Mesangial cell (primary cell): Measurements from ENCODE around the genes NAA20 and NKX2-2.

- RAMPAGE, long total RNA, result no peak
Observed at GRCh38 chr20:19757155-19757346, 1.0 kb upstream of the RIN2 start.

GRCh38 chr20:19885786-19886947 is 128.1 kb downstream of the RIN2 start:
- RAMPAGE, long total RNA, result no peak

DNA sequence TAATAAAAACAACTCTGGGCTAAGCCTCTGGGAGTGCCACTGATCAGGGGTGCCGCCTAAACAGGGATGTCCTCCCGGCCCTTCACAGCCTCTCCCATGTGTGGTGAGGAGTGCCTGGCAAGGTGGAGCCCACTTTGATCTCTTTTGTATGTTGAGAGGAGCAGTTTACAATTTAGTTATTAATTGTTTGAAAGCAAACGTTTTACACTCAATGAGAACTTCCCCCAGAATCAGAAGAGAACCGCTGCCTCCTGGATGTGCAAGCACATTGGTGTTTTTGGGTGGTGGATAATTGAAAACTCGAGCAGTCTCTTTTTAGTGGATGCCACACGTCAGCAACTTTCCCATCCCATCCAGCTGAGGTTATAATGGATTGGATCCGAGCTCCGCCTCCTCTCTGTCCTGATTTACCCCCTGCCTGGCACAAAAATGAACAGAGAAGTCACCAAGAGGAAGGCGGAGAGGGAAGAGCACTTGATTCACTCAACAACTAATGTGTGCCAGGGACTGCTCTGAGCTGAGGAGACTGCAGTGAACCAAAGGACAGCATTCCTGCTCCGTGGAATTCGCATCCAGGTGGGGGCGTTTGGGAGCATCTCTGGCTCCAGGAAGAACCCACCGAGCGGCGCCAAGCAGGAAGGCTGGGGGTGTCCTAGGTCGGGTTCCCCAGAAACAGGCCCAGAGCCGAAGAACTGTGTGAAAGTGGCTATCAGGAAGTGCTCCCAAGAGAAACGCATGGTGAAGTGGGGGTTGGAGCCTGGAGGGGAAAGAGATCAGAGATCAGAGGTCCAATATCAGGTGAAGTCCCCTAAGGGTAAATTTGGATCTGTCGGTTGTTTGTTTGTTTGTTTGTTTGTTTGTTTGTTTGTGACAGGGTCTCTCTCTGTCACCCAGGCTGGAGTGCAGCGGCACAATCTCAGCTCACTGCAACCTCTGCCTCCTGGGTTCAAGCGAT is 95.9 kb upstream of the NAA20 start:
- RAMPAGE, long total RNA, result no peak

- RAMPAGE, long total RNA, result start-site peak on the plus strand at chr20:20017318-20017388, 622 reads
Observed at GRCh38 chr20:20016727-20018002, at the start of gene NAA20. NAA20 (plus strand) TSS chr20:20017362.

- RAMPAGE, long total RNA, result no peak
Observed at GRCh38 chr20:20018938-20019591, 1.9 kb downstream of the NAA20 start.

DNA sequence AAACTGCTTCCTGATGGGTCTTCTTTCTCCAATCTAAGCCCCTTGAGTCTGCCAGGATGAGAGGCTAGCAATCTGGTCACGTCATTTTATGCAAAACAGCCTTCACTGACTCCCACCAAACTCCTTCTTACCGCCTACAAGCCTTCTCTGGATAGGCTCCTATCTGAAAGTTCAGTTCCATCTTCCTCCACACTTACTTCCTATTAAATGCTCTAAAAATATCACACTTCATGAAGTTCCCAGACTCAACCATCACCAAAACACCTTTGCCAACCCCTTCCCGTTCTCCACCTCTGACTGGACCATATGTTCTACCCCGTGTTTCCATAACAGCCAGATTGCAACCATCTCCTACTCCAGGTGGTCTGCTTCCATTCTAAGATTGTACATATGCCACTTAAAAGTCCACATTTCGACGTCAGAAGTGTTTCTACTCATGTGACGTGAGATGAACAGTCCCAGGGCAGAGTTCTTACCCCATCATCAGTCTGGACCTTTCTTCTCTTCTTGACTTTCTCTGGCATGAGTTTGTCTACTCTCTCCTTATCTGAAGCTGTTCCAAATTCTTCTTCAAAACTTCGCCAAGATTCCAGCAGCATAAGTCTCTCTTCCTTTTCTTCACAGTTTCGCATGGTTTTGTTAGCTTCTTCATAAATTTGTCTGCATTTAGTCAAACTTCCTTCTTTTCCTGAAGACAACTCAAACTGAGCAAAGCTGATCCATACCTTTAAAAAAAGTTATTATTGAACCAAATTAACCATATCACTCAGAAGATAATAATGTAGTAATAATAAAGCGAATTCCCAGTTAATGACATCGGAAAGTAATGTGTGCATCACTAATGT is 15.2 kb downstream of the CRNKL1 start:
- RAMPAGE, long total RNA, result no peak

GRCh38 chr20:20073634-20074649 is 21.6 kb downstream of the CFAP61 start:
- RAMPAGE, long total RNA, result no peak

DNA sequence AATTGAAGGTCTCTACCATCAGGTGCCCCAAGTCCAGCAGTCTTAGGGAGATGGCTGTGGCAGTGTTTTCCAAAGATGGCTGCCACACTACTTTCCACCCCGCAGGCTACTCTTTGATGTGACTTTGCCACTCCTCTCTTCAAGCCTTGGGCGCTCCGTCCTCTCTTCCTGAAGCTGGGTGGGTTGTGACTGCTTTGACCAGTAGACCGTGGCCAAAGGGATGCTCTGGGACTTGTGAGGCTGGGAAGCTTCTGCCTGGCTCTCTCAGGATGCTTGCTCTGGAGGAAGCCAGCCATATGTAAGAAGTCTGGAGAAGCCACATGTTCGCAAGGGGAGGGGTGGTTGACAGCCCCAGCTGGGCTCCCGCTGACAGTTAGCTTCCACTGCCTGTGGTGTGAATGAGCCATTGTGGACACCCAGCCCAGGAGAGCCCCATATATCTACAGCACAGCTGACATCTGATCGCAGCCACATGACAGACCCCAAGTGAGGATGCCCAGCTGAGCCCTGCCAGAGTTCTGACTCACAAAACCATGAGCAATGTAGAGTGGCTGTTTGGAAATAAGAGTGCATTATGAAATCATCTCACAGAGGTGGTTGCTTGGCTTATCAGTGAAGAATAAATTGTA is 23.8 kb downstream of the CFAP61 start:
- RAMPAGE, long total RNA, result no peak

DNA sequence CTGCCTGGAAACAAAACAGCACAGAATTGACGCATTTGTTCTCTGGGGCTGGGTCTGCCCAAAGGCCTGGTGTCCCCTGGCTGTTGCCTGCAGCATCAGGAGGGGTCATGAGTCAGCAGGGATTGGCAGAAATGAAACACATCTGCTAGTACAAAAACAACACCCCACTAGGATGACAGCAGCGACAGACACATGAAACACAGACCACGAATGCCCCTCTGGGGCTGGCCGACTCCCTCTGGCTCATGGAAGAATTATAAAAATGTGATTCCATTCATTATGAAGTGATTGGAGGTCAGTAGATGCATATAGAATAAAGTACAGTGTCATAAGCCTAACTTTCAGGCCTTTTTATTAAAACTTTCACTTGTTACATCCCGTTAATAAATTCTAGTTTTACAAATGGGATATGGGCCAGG is 157.5 kb upstream of the INSM1 start:
- RAMPAGE, long total RNA, result no peak

GRCh38 chr20:20232966-20233416 is 134.9 kb upstream of the INSM1 start:
- RAMPAGE, long total RNA, result no peak

- RAMPAGE, long total RNA, result no peak
Observed at GRCh38 chr20:20368165-20369079, 518 bp downstream of the INSM1 start.

GRCh38 chr20:21100625-21101294 is 25.1 kb upstream of the KIZ start:
- RAMPAGE, long total RNA, result no peak

- RAMPAGE, long total RNA, result no peak
Observed at GRCh38 chr20:21106546-21106923, 19.3 kb upstream of the KIZ start.

DNA sequence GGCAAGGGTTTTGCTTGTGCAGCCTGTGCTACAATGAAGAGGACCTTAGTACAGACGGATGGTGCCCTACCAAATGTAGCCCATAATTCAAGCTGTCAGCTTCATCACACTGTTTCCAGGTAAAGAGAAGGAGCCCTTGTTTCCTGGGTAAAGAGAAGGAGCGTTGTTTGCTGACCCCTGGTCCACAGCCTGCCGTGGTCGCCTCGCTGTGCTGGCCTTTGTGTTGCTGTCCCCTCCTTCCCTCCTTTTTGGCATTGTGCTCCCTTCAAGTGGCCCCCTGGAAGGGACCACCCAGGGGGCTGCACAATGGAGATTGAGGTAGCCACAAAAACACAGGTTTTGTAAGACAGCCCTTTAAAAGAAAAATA is 63.7 kb downstream of the KIZ start:
- RAMPAGE, long total RNA, result no peak

GRCh38 chr20:21513519-21514620 is at the start of gene NKX2-2:
NKX2-2 (minus strand) TSS chr20:21514064.
- RAMPAGE, long total RNA, result no peak

GRCh38 chr20:21515438-21515968 is 1.6 kb upstream of the NKX2-2 start:
- RAMPAGE, long total RNA, result no peak

DNA sequence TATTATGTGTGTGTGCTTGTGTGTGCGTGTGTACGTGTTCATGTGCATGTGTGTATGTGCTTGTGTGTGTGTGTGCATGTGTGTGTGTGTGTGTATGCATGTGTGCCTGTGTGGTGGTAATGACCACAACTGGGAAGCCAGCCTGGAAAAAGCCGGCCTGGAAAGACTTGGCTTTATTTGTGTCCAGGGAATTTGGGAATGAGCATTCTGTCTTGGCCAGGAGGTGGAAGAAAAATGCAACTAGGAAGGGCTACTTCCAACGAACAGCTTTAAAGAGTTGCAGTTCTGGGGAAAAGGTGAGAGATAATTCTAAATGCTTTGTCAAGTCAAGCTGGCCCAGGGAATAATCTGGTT is 157.6 kb downstream of the PAX1 start:
- RAMPAGE, long total RNA, result no peak

GRCh38 chr20:22411305-22412360 is 172.7 kb downstream of the FOXA2 start:
- RAMPAGE, long total RNA, result no peak

DNA sequence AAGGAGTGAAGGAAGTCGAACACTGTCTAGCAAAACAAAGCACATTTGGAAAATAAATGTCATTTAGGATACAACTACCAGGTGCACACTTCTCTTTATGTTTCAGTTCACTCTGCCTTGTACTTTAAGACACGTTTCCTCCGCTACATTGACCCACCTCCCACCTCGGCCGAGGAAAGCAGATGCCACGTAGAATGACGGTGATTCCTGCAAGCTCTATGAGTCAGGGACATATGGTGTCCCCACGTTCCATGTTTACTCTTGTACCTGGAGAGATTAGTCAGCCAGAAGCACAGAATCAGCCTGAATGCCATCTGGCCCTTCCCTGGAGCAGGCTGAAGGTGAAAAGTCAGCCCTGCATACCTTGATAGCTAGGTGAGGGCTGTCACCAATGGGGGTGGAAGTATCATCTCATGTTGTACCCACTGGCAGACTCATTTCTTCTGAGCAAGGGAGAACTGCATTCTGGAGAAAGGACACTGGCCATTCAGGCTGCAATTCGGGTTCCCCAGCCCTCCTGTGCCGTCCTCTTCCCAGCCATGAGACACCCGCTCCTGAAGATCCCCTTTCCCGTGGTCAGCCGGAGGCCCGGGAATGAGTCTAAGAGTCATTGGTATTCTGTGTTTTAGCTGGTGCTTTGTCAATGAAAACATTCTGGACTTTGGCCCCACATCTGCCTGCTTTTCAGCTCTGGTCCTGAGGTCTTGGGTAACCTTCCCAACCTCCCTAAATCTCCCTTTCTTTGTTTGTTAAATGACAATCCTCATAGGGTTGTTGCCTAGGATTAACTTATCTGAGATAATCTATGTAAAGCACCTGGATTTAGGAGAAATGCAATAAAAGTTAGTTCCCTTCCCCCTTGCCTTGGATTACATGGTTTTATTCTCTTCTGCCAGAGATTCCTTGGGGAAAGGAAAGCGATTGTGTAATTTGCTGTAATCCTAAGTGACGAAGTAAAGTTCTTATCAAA is 60.5 kb downstream of the FOXA2 start:
- RAMPAGE, long total RNA, result no peak

DNA sequence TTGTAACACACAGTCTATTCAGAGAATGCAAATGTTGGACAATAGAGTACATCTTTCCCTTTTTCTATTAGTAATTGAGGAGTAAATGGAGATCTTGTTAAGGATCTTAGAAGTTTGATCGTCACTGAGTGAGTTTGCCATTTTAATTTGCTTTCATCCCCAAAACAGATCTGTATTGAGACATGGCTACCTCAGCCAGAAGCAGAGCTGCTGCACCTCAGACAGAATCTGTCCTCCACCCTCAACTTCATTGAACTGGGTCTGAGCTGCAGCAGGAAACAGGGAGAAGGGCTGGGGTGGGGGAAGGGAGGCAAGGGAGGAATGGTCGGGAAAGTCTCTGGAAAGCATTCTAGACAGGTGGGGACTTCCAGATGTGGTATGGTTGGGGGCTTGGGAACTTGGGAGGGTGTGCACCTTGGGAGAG is 13.4 kb downstream of the FOXA2 start:
- RAMPAGE, long total RNA, result no peak